BJ (cell line): ENCODE measurements around the genes DNMT1, ICAM5, RAVER1 and CDC37.

DNA sequence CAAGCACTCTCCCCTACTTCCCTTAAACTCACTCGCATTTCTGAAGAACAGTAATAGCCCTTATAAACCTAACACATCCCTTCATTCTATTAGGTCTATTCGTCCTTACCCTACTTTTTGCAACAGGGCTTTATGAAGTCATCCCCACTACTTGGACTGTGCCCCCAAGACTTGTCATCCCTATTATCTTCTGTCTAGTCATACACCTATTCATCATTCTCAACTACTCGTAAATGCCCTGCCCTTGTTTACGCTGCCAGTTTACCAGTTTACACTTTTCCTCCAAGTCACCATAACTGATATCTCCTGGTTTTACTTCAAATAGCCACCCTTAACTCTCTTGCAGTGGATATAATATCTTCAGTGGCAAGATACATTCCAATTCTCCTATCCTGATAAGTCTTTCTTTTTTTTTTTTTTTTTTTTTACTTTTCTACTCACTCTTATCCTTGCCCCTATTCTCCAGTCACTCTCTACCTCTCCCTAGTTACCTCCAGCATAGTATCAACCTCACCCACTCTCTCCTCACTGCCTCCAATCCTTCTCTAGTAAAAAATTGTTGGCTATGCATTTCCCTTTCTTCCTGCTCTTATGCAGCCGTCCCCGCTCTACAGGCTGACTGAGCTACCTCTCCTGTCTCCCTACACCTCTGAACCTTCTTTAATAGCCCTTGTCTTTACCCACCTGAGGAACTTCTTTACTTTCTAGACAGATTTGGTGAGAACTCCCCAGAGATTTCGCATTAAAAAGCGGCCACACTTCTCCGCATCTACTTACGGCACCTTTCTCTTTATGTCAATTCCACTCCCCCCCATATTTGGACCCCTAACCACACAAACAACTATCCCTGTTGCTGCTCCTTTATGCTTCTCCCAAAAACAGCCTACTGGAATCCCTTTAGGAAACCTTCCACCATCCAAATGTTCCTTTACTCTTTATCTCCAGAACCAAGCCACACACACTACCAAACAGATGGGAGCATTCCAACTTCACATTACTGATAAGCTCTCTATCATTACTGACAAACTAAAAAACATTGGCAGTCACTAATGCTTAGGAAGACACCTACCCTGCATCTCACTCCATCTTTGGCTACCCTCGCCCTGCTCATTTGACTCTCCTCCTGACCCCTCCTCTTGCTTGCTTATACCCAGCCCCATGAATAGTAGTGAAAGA lies 19.0 kb downstream of the ZNF846 start:
- CAGE, long polyA plus RNA: no peak
- RRBS: no CpG with 5 or more reads among the region's 11 CpGs

DNA sequence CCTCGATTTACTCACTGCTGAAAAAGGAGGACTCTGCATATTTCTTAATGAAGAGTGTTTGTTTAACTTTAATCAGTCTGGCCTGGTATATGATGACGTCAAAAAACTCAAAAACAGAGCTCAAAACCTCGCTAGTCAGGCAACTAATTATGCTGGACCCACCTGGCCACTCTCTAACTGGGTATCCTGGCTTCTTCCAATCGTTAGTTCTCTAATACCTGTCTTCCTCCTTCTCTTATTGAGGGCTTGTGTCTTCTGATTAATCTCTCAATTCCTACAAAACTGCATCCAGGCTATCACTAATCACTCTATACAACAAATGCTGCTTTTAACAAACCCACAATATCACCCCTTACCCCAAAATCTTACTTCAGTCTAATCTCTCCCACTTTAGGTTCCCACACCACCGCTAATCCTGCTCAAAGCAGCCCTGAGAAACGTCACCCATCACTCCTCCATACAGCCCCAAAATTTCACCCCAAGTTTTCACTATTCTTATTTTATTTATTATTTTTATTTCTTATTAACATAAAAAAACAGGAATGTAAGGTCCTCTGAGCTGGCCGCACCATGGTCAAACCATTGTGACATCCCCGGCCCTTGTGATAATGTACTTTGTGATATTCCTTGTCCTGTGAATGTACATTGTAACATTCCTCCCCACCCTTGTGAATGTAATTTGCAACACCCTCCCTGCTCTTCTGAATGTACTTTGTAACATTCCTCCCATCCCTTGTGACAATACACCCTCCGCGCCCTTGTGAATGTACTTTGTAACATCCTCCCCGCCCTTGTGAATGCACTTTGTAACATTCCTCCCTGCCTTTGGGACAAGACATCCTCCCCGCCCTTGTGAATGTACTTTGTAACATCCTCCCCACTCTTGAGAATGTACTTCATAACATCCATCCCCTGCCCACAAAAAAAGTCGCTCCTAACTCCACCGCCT lies 17.4 kb downstream of the ZNF846 start:
- CAGE, long polyA plus RNA: no peak
- RRBS: no CpG with 5 or more reads among the region's 14 CpGs

DNA sequence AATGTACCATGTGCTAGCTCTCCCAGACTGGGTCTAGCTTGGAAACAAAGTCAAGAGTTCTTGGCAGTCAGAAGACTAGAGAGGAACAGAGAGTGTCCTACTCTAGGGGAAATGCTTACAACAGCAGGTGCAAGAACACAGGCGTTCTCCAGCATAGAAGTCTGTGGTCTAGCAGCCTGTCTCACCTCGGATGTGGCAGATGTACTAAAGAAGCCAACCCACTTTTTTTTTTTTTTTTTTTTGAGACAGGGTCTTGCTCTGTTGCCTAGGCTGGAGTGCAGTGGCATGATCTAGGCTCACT lies 31.1 kb downstream of the PIN1 start:
- CAGE, long polyA plus RNA: no peak
- RRBS: no CpG with 5 or more reads among the region's 2 CpGs

DNA sequence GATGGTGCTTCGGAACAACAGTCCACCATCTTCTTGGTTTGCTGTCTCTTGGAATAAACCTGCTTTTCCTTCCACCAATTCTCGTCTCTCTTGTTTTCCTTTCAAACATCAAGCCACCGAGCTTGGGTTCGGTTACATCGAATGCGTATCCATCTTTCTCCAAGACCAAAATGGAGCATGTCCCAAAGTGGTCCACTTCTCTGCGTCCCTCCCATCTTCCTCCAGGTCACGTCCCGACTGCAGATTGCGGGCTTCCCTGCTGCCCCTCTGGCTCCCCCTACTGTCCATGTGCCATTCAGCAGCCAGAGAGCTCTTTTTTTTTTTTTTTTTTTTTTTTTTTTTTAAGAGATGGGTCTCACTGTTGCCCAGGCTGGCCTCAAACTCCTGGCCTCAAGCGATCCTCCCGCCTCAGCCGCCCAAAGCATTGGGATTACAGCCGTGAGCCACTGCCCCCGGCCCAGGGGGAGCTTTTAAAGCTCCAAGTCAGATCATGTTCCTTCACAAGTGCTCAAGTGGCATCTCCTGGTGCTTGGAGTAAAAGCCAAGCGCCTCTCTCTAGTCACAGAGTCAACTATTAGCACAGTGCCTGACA lies 10.1 kb downstream of the COL5A3 start:
- CAGE, long polyA plus RNA: no peak
- RRBS: no CpG with 5 or more reads among the region's 16 CpGs

DNA sequence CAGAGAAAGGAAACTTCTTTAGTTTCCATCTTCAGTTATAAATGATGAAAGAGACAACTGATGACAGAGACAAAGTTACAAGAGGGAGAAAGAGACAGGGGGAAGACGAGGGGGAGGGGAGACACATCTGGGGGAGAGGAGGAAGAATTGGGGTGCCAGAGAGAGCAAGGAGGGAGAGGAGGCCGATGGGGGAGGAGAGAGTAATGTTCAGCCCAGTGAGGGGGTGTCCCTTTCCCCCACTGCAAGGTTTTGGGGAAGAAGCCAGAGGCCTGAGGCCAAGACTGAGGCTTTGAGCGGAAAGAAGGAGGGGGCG lies 699 bp upstream of the PPAN start:
- CAGE, long polyA plus RNA: no peak
- RRBS: no CpG with 5 or more reads among the region's 4 CpGs

DNA sequence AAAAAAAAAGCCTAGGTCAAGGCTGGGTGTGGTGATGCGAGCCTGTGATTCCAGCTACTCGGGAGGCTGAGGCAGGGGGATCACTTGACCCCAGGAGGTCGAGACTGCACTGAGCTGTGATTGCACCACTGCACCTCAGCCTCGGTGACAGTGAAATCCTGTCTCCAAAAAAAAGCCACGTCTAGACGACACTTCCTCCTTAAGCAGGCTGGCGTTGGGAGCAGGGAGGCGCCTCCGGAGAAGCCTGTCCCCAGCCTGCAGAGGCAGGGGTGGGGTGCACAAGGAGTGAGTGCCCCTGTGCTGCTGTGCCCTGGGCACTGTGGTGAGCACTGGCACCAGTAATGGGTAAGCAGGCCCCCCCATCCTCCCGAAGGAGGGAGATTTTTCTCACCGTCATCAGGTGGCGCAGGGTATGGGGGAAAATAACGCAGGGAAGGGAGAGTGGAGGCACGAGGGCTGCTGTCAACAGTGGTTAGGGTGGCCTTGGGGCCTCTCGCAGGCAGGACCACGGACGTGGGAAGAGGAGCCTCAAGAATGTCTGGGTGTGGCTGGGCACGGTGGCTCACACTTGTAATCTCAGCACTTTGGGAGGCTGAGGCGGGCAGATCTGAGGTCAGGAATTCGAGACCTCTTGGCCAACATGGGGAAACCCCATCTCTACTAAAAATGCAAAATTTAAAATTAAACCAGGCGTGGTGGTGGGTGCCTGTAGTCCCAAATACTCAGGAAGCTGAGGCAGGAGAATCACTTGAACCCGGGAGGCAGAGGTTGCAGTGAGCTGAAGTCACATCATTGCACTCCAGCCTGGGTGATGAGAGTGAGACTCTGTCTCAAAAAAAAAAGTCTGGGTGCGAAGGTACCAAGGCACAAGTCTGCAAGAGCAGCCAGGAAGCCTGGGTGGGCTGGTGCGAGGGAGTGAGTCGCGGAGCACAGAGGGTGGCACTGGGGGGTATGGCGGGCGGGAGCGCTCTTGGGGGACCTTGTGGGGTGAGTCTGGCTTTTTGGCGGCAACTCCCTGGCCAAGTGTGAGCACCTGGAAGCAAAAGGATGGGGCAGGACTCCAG lies 950 bp downstream of the P2RY11 start:
- CAGE, long polyA plus RNA: no peak
- RRBS: no CpG with 5 or more reads among the region's 30 CpGs

DNA sequence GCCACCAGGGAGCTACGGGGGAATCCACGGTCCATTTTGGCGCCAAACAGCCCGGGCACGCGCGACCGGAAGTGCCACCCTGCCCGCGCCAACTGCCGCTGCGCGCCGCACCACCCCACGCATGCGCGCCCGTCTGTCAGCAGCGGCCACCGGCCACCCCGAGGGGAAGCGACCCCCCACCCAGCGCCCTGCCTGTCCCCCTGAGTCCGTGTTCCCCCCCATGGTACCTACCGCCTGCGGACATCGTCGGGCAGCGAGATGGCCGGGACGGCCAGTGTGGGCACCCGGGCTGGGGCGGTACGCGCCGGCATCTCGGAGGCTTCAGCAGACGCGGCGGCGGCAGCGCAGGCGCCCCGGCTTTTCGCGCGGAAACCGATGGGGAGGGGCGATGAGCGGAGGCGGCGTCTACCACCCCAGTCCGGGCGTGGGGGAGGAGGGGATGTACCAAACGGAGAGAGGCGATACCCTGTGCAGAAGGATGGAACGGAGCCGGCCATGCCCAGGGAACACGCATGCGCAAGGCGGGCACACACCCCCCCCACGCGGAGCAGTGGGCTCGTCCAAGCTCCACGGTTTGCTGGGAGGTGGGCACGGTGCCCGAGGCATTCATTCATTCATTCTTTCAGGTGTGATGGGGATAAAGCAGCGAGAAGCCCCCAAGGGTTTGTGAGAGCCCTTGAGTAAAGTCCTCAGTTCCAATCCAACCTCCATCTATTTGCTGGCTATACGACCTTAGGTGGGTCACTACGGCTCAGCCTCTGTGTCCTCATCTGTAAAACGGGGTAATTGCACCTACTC lies at the start of gene DNMT1:
TSS of gene DNMT1 (minus strand) at position 365 of the 798 bp plus-strand sequence.
- CAGE, long polyA plus RNA: start-site peak on the minus strand centred at position 339 of the sequence, 123 bp wide, 18 and 31 reads in 2 replicates
- RRBS: under 1% methylated on average over 45 of the region's 71 CpGs

DNA sequence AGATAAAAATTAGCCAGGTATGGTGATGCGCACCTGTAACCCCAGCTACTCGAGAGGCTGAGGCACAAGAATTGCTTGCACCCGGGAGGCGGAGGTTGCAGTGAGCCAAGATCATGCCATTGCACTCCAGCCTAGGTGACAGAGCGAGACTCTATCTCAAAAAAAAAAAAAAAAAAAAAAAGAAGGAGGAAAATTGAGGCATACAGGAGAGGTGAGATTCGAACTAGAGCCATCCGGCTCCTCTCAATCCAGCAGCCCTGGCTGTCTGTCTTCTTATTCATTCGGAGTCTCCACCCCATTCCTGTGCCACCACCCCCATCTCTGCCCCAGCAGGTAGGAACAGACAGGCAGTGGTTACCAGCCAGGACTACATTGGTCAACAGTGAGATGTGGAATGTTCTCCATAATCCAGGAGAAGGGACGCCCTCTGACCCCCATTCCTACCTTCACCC lies 6.5 kb upstream of the S1PR2 start:
- CAGE, long polyA plus RNA: no peak
- RRBS: no CpG with 5 or more reads among the region's 9 CpGs

DNA sequence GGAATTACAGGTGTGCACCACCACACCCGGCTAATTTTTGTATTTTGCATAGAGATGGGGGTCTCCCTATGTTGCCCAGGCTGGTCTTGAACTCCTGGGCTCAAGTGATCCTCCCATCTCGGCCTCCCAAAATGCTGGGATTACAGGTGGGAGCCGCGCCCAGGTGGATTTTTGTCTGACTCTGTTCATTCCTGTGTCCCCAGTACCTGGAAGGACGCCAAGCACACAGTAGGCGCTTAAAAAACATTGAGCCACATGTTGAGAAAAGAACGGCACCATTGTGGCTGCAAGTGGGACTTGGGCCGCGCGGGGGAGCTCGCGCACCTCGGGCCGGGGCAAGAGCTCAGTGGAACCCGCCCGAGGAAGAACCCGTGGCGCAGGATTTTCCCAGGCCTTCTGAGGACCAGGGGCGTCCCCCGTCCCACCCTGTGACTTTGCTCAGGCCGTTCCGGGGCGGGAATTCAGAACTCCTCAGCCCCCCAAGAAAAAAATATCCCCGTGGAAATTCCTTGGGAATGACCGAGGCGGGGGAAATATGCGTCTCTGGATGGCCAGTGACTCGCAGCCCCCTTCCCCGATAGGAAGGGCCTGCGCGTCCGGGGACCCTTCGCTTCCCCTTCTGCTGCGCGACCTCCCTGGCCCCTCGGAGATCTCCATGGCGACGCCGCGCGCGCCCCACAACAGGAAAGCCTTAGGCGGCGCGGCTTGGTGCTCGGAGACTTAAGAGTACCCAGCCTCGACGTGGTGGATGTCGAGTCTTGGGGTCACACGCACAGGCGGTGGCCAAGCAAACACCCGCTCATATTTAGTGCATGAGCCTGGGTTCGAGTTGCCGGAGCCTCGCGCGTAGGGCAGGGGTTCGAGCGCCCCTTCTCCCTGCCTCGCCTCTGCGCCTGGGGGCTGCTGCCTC lies 1.4 kb upstream of the ICAM1 start:
- CAGE, long polyA plus RNA: no peak
- RRBS: 2% methylated on average over 6 of the region's 61 CpGs

- CAGE, long polyA plus RNA: no peak
- RRBS: no CpG with 5 or more reads among the region's 34 CpGs
Measured at GRCh38 chr19:10283757-10284682, 2.7 kb upstream of the ICAM4 start.

DNA sequence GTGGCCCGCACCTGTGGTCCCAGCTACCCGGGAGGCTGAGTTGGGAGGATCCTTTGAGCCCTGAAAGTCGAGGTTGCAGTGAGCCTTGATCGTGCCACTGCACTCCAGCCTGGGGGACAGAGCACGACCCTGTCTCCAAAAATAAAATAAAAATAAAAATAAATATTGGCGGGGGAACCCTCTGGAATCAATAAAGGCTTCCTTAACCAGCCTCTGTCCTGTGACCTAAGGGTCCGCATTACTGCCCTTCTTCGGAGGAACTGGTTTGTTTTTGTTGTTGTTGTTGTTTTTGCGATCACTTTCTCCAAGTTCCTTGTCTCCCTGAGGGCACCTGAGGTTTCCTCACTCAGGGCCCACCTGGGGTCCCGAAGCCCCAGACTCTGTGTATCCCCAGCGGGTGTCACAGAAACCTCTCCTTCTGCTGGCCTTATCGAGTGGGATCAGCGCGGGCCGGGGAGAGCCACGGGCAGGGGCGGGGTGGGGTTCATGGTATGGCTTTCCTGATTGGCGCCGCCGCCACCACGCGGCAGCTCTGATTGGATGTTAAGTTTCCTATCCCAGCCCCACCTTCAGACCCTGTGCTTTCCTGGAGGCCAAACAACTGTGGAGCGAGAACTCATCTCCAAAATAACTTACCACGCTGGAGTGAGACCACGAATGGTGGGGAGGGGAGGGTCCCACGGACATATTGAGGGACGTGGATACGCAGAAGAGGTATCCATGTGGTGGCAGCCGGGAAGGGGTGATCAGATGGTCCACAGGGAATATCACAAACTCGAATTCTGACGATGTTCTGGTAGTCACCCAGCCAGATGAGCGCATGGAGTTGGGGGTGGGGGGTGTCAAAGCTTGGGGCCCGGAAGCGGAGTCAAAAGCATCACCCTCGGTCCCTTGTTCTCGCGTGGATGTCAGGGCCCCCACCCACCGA lies 1.2 kb upstream of the ICAM5 start:
- CAGE, long polyA plus RNA: no peak
- RRBS: no CpG with 5 or more reads among the region's 38 CpGs

- CAGE, long polyA plus RNA: no peak
- RRBS: 2% methylated on average over 18 of the region's 80 CpGs
Measured at GRCh38 chr19:10289240-10290211, at the start of gene ICAM5. ICAM5 (plus strand) TSS chr19:10289952.

DNA sequence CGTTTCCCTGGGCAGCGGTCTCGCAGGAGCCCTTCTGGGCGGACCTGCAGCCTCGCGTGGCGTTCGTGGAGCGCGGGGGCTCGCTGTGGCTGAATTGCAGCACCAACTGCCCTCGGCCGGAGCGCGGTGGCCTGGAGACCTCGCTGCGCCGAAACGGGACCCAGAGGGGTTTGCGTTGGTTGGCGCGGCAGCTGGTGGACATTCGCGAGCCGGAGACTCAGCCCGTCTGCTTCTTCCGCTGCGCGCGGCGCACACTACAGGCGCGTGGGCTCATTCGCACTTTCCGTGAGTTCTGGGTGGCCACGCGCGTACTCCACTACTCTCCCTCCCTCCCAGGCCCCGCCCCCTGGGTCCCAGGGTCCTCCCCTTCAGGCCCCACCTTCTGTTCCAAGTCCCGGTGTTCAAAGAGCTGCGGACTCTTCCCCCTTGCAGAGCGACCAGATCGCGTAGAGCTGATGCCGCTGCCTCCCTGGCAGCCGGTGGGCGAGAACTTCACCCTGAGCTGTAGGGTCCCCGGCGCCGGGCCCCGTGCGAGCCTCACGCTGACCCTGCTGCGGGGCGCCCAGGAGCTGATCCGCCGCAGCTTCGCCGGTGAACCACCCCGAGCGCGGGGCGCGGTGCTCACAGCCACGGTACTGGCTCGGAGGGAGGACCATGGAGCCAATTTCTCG lies 1.4 kb downstream of the ICAM5 start:
- CAGE, long polyA plus RNA: no peak
- RRBS: 2% methylated on average over 27 of the region's 67 CpGs

GRCh38 chr19:10294048-10294607 lies 4.4 kb downstream of the ICAM5 start:
- CAGE, long polyA plus RNA: no peak
- RRBS: 18% methylated on average over 10 of the region's 38 CpGs

DNA sequence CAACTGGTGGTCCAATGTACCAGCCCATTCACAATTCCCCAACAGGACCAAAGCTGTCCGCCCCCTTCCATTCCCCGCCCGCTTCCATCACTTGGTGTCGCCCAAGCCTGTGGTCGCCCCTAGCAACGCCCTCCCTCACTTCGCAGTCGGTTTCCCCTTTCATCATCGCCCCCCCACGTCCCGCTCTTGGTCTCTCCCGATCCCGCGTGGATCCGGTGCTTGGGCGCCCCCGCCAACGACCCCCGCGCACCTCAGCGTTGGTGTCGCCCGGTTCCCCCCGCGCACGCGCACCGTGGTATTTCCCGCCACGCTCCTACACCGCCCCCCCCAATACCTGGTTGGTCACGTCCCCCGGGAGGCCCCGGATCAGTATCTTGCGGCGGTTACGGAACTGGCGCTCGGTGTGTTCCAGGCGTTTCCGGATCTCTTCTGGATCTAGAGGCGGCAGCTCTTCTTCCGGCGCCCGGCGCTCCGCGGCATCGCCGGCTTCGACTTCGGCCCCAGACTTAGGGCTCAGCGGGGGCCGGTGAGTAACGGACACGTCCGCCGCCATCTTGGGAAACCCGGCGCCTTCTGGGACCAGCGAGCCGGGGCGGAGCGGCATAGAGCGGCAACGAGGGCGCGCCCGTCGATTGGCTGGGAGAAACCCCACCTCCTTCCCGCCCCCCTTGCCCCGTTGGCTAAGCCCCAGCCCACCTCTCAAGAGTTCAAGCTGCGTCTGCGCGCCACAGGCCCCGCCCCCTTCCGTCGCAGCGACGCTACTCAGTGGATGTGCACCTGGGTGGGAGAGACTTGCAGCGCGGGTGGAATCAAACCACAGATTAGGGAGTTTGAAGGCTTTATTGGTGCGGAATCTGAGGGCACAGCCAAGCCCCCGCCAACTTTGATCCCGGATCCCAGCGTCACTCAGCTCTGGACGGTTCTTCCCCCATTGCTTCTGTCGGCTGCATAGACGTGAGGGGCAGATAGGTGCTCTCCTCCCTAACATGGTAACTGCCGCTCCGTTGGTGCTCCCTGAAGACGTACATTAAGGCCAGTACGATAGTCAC lies at the start of gene RAVER1:
TSS of gene RAVER1 (minus strand) at position 575 of the 1,049 bp plus-strand sequence.
- CAGE, long polyA plus RNA: no peak
- RRBS: under 1% methylated on average over 31 of the region's 93 CpGs

GRCh38 chr19:10403413-10404039 lies at the start of gene CDC37:
CDC37 (minus strand) TSS chr19:10403542.
- CAGE, long polyA plus RNA: start-site peak on the minus strand at chr19:10403481-10403535, 1,015 and 852 reads in 2 replicates
- RRBS: no CpG with 5 or more reads among the region's 52 CpGs

- CAGE, long polyA plus RNA: no peak
- RRBS: under 1% methylated on average over 16 of the region's 62 CpGs
Measured at GRCh38 chr19:10420823-10421648, 698 bp downstream of the PDE4A start.

DNA sequence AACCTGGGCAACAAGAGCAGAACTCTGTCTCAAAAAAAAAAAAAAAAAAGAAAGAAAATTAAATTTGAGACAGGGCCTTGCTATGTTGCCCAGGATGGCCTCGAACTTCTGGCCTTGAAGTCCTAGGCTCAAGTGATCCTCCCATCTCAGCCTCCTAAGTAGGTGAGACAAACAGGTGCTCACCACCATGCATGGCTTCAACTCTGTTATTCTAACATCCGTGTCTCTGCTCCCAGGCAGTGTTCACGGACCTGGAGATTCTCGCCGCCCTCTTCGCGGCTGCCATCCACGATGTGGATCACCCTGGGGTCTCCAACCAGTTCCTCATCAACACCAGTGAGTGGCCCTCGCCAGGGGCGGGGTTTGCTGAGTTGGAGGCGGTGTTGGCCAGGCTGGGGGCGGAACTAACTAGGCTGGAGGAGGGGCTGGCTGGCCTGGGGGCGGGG lies 40.5 kb downstream of the PDE4A start:
- CAGE, long polyA plus RNA: no peak
- RRBS: no CpG with 5 or more reads among the region's 13 CpGs

DNA sequence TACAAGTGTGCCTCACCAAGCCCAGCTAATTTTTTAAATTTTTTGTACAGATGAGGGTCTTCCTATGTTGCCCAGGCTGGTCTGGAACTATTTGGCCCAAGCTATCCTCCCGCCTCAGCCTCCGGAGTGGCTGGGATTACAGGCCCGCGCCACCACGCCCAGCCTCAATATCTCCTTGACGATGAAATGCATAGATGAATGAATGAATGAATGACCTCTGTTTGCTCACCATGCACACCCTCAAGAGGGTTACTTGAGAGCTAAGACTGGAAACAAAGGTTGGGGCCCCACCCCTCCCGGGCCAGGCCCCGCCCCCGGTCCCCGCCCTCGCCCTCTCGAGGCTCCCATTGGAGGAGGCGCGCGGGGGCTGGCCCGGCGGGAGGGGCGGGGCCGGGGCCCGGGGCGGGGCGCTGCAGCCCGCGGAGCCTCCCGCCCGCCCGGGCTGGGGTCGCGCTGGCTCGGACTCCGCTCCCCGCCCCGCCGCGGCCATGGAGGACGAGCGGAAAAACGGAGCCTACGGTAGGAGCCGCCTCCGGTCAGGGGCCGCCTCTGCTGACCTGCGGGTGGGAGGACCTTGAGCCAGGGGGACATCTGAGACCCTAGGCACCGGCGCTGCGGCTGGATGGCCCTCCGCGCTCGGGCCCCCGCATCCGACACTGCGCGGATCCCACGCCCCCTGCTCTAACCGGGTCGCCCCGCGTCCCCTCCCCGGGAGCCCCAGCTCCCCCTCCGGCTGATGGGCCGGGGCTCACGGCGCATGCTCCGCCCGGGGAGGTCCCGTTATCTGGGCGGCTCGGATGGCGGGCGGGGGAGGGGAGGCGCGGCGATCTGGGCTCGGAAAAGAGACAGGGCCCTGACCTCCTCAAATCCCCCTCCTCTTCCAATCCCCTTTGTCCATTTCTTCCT lies 15.2 kb upstream of the AP1M2 start:
- CAGE, long polyA plus RNA: start-site peak on the plus strand centred at position 455 of the sequence, 69 bp wide, 198 and 267 reads in 2 replicates
- RRBS: 1% methylated on average over 37 of the region's 74 CpGs

DNA sequence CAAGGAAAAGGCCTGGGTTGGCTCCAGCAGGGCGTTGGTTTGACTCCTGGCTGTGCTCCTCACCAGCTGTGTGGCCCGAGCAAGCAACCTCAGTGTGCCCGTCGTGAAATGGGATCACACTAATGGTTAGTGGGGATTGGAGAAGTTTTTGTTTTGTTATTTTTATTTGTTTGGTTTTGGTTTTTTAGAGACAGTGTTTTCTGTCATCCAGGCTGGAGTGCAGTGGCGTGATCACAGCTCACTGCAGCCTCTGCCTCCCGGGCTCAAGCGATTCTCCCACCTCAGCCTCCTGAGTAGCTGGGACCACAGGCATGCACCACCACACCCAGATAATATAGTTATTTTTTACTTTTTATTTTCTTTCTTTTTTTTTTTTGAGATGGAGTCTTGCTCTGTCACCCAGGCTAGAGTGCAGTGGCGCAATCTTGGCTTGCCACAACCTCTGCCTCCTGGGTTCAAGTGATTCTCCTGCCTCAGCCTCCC lies 12.4 kb upstream of the SLC44A2 start:
- CAGE, long polyA plus RNA: no peak
- RRBS: no CpG with 5 or more reads among the region's 8 CpGs